ENCODE measurements around a stretch of chr17.

GRCh38 chr17:72540103-72540807 is 419.4 kb downstream of the SOX9 start:
- PRO-cap, result no peak

GRCh38 chr17:72552734-72553307 is 432.0 kb downstream of the SOX9 start:
- PRO-cap, result no peak

GRCh38 chr17:72558015-72558908 is 437.4 kb downstream of the SOX9 start:
- PRO-cap, result no peak

DNA sequence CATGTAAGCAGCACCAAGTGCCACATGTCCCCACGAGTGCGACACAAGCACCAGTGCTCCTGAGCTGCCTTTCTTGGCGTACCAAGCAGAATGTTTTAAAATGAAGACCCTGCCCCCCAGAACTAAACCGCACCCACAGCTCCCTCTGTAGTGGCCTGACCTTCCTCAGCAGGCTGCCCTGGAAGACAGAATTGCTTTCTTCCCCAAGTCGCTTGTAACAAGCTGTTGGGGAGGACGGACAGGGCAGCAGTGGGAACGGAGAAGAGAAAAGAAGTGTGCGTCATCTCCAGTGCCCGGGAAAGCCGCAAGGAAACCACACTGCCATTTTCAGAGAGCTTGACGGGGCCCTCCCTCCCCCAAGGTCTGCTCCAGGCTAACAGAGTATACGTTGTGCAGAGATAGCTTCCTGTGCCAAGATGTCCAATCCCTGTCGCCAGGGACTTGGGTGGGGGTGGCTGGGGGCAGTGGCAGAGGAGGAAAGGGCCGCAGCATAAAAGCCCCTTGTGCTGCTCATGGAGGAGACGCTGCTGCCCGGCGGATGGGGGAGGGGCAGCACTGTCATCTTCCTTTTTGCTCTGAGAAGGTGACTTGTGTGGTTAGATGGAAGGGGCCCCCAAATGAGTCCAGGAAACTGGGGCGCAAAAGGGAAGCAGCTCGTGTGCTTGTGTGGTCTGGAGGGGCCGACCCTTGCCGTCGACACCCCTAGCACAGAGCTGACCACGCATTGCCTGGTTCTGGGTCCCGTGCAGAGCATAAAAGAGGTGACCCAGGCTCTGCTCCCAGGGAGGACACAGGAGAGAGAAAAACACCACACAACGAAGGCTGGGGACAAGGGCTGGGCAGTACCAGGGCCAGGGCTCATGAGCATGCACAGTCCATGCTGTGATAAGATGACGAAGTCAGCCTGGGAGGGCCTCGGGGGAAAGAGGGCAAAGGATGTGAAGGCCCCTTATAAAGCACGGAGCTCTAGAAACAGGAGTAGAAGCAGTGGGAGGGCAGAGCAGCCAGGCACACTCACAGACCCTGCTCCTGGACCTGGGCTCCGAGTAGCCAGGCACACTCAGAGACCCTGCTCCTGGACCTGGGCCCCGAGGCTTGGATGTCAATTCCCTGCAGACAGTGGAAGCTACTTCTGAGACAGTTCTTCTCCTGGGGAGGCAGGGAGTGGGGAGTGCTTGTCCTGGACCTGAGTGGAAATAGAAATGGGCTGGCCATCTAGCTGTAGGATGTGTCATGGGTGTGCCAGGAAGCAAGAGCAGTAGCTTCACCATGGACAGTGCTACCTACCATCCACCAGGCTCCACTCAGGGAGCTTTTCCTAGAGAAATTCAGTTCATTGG is 372.7 kb downstream of the SLC39A11 start:
- PRO-cap, result no peak

DNA sequence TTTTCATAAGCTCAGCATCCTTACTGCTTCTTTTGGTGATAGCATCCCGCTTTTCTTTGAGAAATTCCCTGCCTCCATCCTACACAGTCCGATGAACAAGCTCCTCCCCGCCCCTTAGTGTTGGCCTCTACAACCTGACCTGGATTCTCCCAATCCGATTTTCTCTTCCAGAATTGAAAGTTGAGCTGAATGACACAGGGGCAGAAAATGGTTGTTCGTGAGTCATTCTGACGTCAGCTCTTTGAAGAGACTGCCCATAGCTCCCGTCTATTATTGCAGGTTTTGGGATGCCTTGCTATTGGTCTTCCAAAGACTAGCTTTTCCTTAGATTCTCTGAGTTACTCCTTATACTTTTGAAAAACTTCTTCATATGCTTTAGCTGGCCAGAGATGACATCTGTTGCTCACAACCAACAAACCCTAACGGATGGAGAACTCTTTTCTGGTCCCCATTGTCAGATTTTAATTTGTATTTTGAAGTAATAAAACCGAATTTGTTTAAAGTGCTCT is 279.6 kb downstream of the SLC39A11 start:
- PRO-cap, result no peak

DNA sequence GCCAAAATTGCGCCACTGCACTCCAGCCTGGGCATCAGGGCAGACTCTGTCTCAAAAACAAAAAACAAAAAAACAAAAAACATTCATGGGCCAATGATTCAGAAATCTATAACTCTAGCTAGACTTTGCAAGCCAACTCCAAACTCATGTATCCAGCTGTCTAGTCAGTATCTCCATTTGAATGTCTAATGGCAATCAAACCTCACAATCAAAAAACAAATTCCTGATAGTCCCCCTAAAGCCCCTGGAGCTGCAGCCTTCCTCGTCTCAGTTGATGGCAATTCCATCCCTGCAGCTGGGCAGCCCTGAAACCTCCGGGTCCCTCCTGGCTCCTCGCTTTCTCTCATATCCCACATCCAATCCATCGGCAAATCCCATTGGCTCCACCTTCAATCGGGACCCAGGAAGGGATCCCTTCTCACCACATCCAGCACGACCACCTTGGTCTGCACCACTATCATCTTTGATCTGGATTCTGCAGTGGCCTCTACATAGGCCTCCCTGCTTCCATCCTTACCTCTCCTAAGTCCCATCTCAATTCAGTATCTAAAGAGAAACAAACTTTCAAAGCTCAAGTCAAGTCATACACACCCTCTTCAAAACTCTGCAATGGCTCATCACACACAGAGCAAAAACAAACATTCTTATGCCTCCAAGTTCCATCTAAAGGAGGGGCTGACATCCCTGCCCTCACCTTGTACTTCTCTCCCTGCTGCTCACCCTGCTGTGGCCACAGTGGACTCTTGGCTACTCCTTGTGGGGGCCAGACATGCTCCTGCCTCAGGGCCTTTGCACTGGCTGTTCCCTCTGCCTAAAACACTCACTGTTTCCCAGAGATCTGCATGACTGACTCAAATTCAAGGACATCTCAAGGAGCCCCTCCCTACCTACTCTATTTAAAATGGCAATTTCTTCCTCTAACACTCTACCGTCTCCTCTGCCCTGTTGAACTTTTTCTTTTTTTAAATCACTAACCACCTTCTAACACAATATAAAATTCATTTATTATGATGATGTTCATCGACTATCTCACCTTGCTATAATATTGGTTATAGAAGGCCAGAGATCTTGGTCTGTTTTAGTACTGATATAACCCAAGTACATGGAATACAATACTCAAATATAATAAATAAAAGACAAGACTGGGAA is 247.5 kb downstream of the SLC39A11 start:
- PRO-cap, result no peak

GRCh38 chr17:72992858-72993275 is 99.6 kb downstream of the SLC39A11 start:
- PRO-cap, result no peak

DNA sequence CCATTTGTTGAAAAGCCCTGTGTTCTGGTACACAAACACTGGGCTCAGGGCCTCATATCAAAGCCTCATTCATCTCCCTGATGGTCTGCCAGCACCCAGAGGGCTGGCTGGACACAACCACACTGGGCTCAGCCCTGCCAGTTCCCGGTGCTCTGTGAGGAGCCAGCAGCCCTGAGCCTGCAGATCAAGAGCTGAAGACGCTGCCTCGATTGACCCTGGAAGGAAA is 2.6 kb downstream of the SLC39A11 start:
- PRO-cap, result no peak

DNA sequence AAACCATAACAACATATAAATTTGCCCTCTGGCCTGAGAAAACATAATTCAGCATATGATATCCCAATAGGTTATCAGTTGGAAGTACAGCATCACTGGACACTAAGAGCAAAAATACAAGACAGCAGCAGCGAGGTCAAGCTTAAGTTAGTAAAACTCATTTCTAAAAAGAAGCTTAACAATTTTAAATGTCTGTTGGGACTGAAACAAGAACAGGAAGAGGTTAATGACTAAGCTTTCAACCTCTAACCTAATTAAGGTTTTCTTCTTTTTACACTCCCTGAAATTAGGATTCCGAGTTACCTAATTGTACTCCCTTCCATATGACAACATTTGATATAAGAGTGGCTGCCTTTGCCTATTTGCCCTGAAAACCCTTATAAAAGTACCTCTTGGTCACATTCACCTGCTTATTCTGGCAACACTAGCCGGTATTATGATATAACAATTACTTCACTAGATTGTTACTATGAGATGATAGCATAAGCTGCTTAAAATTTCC is 4.8 kb downstream of the FAM104A start:
- PRO-cap, result no peak

- PRO-cap, result no peak
Measured at GRCh38 chr17:73261974-73262759, 487 bp upstream of the CPSF4L start.

GRCh38 chr17:73351185-73351500 is 39.3 kb upstream of the CDC42EP4 start:
- PRO-cap, result no peak

- PRO-cap, result bidirectional peak, plus-strand start at chr17:73902379, minus-strand start at chr17:73902159
Measured at GRCh38 chr17:73901697-73902546, 257.7 kb upstream of the SDK2 start.

DNA sequence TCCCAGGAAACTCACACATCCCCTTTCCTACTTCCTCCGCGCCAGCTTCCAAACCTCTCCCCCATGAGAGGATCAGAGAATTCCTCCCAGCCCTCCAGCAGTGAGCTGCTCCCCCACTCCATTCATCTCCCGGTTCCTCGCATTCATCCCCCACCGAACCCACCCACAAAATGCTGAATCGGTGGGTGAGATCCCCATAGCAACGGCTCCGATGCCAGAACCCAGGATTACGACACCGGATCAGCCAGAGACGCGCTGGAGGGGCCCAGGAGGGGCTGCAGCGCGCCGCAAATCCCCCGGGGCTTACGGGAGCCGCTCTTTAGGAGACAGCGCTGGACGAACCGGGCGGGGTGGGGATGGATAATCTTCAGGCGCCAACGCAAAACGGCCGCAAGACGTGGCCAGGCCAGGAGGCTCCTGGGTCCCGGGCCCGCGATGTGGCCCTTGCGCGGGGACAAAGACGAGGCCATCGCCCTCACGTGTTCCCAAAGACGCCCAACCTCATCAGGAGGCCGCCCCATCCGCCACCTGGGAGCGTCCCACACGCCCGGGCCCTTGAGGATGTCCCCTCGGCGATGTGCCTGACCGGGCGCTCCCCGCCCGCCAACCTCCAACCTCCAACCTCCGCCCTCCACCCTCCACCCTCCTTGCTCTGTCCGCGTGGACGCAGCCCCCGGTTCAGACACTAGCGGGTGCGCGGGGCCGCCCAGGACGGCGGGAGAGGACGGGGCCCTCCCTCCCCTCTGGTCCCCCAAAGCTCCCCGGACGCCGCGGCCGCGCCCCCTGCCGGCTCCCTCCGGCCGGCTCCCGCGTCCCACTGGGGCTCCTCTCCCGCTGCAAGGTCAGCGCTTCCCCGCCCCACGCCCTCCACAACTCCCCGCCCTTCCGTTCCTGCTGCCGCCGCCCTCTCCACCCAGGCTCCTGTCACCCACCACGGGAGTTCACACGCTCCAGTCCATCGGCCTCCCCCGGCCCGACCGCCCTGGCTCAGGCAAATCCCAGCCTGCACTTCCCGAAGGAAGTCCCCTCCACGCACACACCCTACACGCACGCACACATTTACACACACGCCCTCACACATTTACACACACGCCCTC is 251.0 kb upstream of the RPL38 start:
- PRO-cap, result no peak

GRCh38 chr17:74004445-74004809 is 199.1 kb upstream of the RPL38 start:
- PRO-cap, result no peak

- PRO-cap, result no peak
Measured at GRCh38 chr17:74231854-74232246, 18.5 kb downstream of the TTYH2 start.

DNA sequence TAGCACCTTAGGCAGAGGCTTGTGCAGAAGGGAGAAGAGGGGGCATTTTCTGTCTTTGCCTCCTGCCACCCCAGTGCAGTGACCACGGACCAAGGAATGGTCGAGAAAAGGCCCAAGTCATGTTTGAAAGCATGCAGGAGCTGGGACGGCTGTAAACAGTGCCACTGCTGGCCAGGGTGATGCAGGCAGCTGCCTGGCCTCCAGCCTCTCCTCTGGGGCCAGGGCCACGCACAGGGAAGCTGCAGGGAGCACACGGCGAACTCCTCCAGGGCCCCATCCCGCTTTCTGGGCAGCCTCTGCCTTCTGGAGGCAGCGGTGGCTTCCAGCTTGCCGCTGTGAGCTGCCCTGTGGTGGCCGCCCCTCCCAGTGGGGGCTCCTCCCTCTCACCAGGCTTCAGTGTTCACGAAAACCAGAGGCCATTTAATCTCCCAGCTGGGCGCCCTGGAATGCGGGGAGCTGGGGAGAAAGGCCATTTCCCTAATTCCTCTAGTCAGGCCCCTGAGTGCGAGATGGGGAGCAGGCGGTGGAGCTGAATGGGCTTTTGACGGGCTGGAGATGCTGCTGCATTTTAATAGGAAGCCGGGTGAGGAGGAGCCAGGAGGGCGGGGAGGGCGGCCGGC is 28.8 kb upstream of the DNAI2 start:
- PRO-cap, result no peak

DNA sequence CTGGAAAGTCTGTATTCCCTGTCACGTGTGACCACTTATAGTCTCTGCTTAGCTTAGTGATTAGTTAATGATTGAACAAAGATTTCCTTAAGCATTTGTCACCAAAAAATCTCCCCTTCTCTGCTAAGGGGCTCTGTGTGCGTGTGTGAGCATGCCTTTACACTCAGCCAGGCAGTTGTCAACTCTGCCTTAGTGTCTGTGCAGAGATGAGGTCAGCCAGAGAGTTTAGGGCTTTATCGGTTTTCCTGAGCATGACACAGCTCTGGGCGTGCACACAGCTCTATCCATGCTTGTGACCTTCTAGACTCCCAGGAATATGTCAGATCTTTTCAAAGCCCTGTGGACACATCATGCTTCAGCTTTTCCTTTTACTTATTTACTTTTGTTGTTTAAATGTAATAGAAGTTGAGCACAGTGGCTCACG is 21.8 kb downstream of the DNAI2 start:
- PRO-cap, result no peak

- PRO-cap, result unidirectional peak, minus-strand start at chr17:74373772; bidirectional peak, plus-strand start at chr17:74374192, minus-strand start at chr17:74373900; bidirectional peak, plus-strand start at chr17:74374366, minus-strand start at chr17:74374429
Measured at GRCh38 chr17:74373579-74374733, 6.7 kb downstream of the GPR142 start.

GRCh38 chr17:74394665-74395490 is 27.6 kb downstream of the GPR142 start:
- PRO-cap, result no peak

DNA sequence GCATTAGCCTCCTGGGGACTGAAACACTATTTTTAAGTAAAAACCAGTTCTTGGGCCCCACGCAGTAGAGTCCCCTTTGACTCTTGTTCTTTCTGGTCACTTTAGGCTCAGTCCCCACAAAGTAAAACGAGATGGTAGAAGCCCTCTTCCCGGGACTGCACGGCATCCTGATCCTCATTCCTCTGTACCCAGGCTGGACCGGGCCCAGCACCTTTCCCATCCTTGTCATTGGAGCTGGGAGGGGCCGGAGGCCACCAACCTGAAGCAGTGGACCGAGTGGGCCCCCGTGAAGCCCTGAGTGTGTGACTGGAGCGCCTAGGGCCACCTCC is 17.2 kb upstream of the CD300A start:
- PRO-cap, result no peak

Data from neuron (in vitro differentiated cells).